Subcutaneous preadipocyte (primary cell): Measurements from ENCODE around the genes TLCD1 and CORO6.

DNA sequence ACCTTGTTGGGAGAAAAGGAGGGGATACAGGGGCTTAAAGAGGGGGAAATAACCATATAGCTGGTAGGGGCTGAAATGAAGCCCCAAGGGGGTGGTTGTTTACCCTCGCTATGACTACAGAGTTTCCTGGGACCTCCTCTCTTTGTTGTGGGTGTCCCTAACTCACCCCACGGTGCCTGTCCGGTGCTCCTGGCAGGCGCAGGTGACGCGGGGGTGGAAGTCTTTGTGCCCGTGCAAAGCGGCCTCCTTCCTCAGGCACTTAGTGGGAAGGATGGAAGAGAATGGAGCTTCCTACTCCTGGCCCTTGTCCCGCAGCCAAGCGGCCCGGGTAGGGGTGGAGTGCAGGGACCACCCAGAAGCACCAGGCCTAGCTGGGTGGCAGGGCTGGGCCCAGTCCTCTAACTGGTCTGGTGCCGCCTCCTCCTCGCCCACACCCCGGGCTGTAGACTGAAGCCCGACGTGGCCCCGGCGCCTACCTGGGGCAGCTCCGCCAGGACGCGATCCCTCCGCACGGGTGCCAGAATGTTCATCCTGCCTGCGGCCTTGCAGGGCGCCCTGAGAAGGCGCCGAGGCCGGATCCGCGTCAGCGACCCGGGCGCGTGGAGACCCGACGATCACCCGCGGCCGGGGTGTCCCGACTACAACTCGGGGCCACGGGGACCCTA lies 799 bp downstream of the RAB34 start:
- CAGE, long polyA plus RNA = no peak

DNA sequence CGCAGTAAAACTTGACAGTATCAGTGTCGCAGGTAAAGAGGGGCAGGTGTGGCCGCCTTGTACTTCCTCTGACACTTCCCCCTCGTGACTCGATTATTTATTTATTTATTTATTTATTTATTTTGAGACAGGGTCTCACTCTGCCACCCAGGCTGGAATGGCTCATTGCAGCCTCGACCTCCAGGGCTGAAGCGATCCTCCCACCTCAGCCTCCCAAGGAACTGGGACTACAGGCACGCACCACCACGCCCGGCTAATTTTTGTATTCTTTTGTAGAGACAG lies 911 bp upstream of the RPL23A start:
- CAGE, long polyA plus RNA = no peak

GRCh38 chr17:28725470-28726473 lies at the start of gene TLCD1:
Gene TLCD1, minus strand, starts transcription at chr17:28726233.
- CAGE, long polyA plus RNA = no peak

GRCh38 chr17:28896564-28897553 lies 674 bp downstream of the FLOT2 start:
- CAGE, long polyA plus RNA = no peak

GRCh38 chr17:28901816-28902239 lies 1.1 kb downstream of the DHRS13 start:
- CAGE, long polyA plus RNA = no peak

DNA sequence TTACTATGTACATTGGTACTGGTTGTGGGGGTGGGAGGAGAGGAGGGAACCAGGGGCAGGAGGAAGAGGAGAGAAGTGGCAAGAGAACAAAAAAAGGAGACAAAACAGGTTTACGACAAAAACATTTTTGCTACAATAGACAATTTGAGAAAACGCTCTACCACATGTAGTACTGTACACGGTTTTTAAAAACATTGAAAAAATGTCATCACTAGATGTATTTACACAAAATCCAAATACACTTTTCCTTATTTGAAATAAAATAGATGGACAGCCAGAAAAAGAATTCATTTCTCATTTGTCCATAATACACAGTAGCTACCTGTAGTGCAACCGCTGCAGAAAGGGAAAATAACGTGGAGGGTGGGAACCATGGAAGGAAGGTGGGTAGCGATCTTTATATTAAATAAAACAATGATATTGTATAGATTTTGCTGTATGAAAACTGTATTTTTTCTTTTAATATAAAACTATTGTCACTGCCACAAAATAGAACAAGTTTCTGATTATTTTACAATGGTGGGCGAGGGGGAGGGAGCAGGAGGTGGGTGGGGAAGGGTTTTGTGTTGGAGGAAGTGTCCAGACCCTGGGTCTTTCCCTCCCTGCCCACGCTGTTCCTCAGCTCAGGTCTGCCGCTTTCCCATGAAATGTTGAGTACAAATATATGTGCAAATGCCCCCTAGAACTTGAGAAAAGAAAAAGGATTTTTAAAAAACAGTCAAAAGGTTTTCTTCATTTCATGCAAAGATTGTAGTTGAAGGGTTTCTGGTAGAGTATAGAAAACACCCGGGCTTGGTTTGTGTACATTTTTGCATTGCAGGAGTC lies 2.6 kb upstream of the DHRS13 start:
- CAGE, long polyA plus RNA = no peak

DNA sequence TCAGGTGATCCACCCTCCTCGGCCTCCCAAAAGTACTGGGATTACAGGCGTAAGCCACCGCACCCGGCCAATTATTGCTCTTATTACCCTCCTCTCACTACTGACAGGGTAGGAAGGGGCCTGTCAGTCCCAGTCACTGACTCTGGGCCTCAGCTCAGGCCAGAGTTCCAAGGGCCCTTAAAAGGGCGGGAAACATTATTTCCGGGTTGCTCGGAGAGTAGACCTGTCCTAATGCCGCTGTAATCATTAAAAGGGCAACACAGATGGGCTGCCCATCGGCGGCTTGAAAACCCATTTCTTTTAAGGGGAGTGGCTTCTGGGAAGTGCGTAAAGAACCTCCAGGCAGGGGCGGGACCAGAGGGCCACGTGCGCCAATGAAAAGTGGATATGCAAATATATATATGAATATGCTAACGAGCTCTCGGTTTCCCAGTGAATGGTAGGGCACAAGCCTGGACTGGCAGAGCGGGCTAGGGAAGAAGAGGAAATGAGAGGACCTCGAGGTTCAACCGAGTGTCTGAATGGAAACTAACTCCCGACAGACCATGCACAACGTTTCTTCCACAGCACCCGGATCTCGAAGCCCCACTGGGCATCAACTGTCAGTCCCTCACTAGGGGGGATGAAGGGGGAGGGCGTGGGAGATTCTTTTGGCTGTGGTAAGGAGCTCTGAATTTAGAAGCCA lies 26.7 kb downstream of the PIPOX start:
- CAGE, long polyA plus RNA = no peak

GRCh38 chr17:29255131-29255782 lies 8.6 kb downstream of the CRYBA1 start:
- CAGE, long polyA plus RNA = no peak

DNA sequence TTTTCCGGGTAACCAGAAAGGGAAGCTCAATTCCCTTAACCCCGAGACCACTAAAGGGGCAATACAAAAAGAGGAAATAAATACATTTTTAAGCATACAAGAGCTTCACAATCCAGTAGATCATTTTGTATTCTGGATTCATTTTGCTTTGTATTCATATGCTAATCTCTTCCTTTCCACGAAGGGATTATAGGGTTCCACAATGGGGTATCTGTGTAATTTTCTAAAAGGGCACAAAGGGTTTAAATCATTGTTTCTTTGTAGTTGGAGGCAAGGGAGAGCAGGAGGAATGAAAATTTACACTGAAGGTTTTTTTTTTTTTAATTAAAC lies 566 bp upstream of the NUFIP2 start:
- CAGE, long polyA plus RNA = no peak

DNA sequence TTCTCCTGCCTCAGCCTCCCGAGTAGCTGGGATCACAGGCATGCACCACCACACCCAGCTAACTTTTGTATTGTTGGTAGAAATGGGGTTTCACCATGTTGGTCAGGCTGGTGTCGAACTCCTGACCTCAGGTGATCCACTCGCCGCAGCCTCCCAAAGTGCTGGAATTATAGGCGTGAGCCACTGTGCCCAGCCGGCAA lies 38.5 kb upstream of the NUFIP2 start:
- CAGE, long polyA plus RNA = no peak

DNA sequence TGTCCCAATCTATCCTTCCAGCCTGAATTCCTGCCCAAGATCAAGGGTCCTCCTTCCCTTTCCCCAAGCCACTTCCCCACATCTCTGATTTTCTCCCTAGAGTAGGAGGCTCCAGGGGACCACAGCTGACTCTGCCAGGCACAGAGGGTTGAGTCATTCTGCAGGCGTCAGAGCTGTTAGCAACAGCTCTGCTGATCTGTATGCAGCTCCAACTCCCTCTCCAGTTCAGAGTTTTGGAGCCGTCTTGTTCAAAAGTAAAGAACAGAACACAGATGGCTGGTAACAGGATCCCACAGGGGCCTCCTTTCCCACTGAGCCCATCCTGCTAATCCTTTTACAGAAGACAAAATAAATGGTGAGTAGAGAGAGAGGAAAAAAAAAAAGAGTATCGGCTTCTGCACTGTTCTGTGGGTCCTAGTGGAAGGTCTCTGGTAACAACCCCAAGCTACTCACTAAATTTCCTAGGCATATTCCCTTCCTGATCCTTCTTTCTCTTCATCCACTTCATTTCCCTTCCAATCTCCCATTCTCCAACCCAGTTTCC lies 13.4 kb upstream of the TAOK1 start:
- CAGE, long polyA plus RNA = no peak

- CAGE, long polyA plus RNA = no peak
Measured at GRCh38 chr17:29434034-29434657, 44.0 kb downstream of the TAOK1 start.

- CAGE, long polyA plus RNA = no peak
Measured at GRCh38 chr17:29581592-29582089, 7.8 kb downstream of the GIT1 start.

DNA sequence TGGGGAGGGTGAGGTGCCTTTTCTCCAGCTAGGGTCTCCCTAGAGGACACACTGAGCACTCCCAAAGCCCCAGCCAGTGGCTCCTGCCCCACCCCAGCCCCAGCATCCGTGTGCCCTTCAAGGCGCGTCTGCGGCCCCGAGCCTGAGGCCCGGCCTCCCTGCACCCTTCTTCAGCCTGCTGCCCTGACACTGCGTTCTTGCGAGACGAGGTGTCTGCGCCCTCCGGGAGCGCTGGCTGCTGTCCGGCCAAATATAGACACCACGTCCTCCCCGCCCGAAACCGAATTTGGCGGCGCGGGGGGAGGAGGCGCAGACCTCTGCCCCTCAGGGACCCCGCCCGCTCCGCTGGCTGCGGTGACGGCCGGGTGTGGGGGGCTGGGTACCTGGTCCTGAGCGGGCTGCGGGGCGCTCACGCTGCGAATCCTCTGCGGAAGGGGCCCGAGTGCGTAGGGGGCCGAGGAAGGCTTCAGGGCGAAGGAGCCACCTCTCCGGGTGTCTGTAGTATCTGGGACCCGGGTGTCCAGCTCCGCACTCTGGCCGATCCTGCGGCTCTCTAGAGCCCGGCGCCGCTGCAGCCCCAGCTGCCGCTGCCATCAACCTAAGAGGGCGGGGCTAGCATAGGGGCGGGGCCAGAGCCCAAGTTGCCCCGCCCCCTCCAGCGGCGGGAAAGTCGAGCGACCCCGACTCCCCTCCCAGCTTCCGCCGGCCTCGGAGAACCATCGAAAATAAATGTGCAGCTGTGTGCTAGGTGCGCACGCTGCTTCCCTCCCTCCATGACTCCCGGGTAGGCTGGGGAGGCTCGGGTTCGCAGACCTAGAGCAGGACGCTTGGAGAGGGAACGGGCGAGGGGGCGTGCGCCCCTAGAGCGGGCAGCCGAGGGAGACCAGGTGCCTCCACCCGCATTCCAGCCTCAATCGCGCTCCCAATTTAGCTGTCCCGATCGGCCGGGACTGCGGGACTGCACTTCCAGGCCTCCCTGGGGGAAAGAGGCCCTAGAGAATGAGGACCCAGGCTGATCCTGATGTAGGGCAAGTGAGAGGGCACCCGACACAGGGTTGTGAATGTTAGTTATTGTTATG lies at the start of gene CORO6:
TSS of gene CORO6 (minus strand) at position 608 of the 1,079 bp plus-strand sequence.
- CAGE, long polyA plus RNA = no peak

- CAGE, long polyA plus RNA = no peak
Measured at GRCh38 chr17:29650362-29651147, 27.8 kb upstream of the CORO6 start.

DNA sequence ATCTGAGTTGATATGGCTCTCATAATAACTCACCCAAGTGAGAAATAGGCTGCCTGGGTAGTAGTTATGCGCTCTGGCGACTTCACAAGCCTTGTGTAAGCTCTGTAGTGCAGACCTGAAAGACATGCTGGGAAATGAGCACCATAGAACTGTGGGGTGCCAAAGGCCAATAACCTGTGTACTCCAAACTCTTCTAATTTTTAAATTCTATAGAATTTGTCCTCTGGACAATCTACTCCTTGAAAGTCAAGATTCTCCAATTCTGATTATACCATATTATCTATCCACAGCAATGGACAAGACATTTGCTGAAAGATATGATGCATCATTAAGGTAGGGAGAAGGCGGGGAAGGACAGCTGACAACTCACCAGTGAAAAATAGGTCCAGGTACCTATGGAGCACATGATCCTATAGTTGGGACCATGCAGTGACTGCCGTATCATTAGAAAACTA lies 49.3 kb upstream of the CORO6 start:
- CAGE, long polyA plus RNA = no peak

DNA sequence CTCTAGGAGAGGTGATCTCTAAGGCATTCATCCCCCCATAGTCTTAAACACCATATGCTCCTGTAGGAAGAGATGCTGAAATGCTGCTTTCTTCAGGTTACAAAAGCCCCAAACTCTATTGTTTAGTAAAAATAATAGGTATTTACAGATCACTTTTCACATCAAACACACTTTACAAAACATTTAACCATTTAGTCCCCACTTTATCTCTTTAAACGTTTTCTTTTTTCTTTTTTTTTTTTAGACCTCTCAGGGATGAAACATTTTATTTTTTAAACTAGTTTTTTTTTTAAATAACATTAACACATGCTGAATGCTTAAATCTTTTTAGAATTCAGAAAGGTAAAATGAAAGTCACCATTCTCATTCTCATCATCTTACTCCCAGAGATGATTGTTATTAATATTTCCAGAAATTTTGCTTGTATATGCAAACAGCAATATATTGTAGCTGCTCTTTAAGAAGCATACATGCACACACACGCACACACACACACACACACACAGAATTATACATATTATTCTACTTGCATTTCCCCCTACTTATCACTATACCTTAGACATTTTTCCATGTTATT lies 144.5 kb upstream of the CORO6 start:
- CAGE, long polyA plus RNA = no peak

GRCh38 chr17:29842944-29843302 lies 87.1 kb downstream of the SSH2 start:
- CAGE, long polyA plus RNA = no peak

- CAGE, long polyA plus RNA = no peak
Measured at GRCh38 chr17:29905741-29905940, 24.4 kb downstream of the SSH2 start.

GRCh38 chr17:29917294-29917681 lies 12.7 kb downstream of the SSH2 start:
- CAGE, long polyA plus RNA = no peak